ENCODE data around the genes CFAP276, CELSR2 and SORT1.

DNA sequence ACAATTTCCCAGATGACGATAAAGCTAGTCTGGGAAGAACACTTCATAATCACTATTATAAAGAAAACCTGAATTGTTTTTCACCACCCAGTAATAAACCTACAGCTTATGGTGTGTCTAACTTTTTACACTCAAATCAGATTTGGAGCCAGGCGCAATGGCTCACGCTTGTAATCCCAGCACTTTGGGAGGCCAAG is 945 bp downstream of the CLCC1 start:
- PRO-cap = no peak
CAGE:
- cytosol, long polyA minus RNA = no peak
- cytosol, long polyA plus RNA = no peak
- long polyA plus RNA = no peak
- nucleus, long polyA minus RNA = no peak
- nucleus, long polyA plus RNA = no peak

DNA sequence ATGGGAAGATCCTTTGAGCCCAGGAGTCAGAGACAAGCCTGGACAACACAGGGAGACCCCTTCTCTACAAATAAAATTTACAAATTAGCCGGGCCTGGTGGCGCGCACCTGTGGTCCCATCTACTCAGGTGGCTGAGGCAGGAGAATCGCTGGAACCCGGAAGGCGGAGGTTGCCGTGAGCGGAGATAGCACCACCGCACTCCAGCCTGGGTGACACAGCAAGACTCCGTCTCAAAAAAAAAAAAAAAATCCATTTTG is 717 bp downstream of the CLCC1 start:
- PRO-cap = no peak
CAGE:
- cytosol, long polyA minus RNA = no peak
- cytosol, long polyA plus RNA = no peak
- long polyA plus RNA = no peak
- nucleus, long polyA minus RNA = no peak
- nucleus, long polyA plus RNA = no peak

- PRO-cap = bidirectional peak, plus-strand start at chr1:109041245, minus-strand start at chr1:109041117
CAGE:
- cytosol, long polyA minus RNA = no peak
- cytosol, long polyA plus RNA = no peak
- long polyA plus RNA = no peak
- nucleus, long polyA minus RNA = no peak
- nucleus, long polyA plus RNA = no peak
Measured at GRCh38 chr1:109040913-109041759, 766 bp downstream of the WDR47 start.

DNA sequence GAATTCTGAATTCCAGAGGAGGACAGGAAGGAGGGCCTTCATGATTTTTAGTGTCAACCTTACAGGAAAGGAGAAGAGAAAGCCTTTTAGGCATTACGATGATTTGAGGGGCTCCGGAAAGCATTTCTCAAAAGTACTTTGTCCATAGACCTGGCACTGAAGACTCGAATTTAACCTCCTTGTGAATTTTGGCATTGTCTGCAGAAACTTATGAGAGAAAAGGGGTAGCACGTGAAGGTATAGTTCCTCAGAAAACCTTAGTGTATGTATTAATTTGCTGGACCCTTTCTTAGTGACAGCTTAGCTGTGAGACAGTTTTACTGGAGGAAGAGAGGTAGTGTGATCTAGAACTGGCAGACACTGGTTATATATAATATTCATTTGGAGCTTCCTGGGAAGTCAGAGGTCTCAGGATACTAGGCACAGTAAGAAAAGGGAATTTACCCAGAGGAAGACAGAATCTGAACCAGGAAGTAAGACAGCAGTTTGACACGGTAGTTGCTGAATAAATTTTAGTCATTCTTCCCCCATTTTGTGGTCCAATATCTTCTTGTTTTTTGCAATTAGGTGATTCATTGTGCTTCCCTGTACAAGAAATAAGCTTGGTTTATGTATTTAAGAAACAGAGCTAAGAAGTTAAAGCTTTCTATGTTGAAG is 1.1 kb downstream of the TMEM167B start:
- PRO-cap = no peak
CAGE:
- cytosol, long polyA minus RNA = no peak
- cytosol, long polyA plus RNA = no peak
- long polyA plus RNA = no peak
- nucleus, long polyA minus RNA = no peak
- nucleus, long polyA plus RNA = no peak

- PRO-cap = bidirectional peak, plus-strand start at chr1:109112902, minus-strand start at chr1:109112747
CAGE:
- cytosol, long polyA minus RNA = no peak
- cytosol, long polyA plus RNA = no peak
- long polyA plus RNA = no peak
- nucleus, long polyA minus RNA = no peak
- nucleus, long polyA plus RNA = no peak
Measured at GRCh38 chr1:109112490-109113099, at the start of gene CFAP276. TSS of gene CFAP276 (minus strand) at chr1:109112747.

DNA sequence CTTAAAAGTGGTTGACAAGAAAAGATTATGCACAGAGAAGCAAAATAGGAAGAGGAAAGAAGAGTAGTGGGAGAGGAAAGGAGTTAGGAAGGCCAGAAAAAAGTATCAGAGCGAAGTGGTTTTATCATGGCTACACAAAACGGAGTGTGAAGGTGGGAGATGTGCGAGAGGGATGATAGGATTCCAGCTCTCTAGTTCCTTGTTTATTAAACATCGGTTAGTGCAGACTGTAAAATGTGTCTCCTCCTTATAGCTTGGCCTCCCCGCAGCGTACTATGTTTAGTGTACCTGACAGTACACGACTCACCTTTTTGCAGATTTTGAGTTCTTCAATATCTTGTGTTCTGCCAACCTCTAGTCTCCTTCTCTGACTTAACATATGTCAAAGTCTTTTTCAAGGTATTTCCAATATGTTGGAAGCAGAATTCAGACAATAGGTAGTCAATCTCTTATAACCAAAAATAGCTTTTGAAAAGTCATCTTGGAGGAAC is 791 bp downstream of the ELAPOR1 start:
- PRO-cap = no peak
CAGE:
- cytosol, long polyA minus RNA = no peak
- cytosol, long polyA plus RNA = no peak
- long polyA plus RNA = no peak
- nucleus, long polyA minus RNA = no peak
- nucleus, long polyA plus RNA = no peak

DNA sequence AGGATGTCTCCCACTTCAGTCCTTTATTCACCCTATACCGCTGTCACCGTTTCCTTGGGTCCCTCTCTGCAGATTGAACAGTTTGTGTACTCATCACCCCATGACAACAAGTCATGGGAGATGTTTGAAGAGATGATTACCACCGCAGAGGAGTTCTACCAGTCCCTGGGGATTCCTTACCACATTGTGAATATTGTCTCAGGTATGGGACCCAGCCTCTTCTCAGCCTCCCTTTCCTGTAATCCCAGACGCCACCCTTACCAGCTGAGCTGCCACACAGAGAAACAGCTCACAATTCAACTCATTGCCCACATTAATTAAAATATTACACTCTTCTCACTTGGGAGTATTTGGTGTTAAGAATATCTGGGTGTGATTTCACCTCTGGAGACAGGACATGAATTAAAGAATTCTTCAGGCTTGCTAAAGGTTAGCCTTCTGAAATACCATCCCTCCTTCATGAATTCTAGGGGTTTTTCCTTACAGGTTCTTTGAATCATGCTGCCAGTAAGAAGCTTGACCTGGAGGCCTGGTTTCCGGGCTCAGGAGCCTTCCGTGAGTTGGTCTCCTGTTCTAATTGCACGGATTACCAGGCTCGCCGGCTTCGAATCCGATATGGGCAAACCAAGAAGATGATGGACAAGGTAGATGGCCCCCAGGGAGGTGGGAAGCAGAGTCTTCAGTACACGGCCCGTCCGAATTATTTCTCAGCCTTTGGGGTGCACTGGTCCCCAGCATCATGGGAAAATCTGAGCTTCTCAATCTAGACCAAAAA is 13.2 kb upstream of the CELSR2 start:
- PRO-cap = no peak
CAGE:
- cytosol, long polyA minus RNA = no peak
- cytosol, long polyA plus RNA = no peak
- long polyA plus RNA = no peak
- nucleus, long polyA minus RNA = no peak
- nucleus, long polyA plus RNA = no peak

DNA sequence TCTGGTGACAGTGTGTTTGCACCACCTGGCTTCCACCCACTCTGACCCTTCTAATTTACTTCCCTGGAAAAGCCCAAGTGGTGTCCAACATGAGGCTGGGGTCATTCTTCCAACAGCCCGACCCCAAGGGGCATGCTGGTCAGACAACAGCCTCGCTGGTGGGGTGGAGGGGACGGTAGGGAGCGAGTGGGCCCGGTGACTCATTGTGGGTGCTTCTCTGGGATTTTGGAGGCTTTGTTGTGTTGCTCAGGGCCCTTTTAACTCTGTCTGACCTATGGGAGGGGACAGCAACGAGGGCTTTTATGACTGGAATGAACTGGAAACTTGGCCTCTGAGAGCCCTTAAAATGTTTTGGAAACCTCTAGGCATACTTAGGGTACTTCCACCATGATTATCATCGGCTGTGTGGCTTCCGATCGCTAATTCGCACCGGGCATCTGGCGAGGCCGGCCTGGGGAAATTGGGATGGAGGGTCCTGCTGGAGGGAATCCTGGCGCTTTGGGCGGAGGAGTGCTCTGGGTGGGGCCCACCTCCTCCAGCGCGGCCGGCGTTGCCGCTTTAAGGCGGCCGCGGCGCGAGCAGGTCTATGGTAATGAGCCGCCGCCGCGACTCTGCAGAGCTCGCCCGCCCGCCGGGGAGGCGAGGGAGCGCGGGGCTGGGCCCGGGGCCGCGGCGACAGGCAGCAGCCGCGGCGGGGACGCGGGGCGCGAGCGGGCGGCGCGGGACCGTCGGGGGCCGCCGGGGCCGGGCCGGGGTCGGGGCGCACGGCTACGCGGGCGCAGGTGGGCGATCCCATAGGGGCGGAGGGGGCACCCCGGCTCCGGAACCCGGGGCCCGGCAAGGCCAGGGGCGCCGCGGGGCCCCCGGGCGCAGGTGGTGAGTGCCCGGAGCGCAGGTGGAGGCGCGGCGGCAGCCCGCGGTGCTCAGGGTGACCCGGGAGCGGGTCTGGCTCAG is at the start of gene CELSR2:
Gene CELSR2, plus strand, starts transcription at position 614 of the 954 bp plus-strand sequence.
- PRO-cap = unidirectional peak, plus-strand start at position 616 of the sequence
CAGE:
- cytosol, long polyA minus RNA = no peak
- cytosol, long polyA plus RNA = no peak
- long polyA plus RNA = no peak
- nucleus, long polyA minus RNA = no peak
- nucleus, long polyA plus RNA = no peak

GRCh38 chr1:109274368-109275404 is 8.3 kb downstream of the PSRC1 start:
- PRO-cap = no peak
CAGE:
- cytosol, long polyA minus RNA = no peak
- cytosol, long polyA plus RNA = no peak
- long polyA plus RNA = no peak
- nucleus, long polyA minus RNA = no peak
- nucleus, long polyA plus RNA = no peak

DNA sequence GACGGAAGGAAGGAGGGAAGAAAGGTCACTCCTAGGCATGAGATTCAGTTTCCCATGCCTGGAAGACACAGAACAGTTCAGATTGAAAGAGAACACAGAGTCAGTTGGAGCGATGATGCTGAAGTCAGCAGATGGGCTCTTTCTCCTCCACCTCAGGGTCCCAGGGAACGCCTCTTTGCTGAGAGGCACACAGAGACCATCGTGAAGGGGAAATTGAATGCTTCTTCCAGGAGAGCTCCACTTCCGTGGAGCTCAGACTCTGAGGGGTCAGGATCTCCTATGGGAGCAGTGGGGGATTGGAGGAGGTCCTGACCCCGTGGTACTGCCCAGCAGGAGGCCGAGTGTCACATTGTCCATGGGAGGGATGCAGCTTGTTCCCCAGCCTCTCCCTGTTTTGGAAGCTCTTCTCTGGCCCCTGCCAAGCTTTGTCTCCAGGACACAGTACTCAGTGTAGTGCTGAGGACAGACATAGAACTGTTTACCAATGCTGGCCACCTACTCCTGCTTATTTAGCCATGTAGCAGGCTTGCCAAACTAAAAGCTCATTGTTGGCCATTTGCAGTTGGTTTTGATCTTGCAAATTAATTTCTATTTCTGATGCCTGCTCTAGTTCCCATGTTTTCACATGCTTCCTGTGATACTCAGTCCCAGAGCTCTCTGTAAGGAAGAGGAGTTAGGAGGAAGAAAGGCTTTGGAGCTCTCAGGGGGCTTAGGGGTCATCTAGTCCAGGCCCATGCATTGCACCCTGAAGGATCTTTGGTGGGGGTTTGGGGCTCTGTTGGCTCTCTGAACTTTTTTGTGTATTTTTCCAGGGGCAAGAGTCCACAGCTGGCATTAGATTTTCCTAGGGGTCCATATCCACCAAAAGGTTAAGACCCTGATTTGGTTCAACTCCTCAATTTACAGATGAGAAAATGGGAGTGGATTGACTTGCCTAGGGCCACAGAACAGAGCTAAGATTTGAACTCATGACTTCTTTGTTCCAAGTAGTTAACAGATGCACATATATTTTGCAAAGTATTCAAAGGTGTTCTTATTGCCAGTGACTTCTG is 2.2 kb downstream of the MYBPHL start:
- PRO-cap = no peak
CAGE:
- cytosol, long polyA minus RNA = no peak
- cytosol, long polyA plus RNA = no peak
- long polyA plus RNA = no peak
- nucleus, long polyA minus RNA = no peak
- nucleus, long polyA plus RNA = no peak

DNA sequence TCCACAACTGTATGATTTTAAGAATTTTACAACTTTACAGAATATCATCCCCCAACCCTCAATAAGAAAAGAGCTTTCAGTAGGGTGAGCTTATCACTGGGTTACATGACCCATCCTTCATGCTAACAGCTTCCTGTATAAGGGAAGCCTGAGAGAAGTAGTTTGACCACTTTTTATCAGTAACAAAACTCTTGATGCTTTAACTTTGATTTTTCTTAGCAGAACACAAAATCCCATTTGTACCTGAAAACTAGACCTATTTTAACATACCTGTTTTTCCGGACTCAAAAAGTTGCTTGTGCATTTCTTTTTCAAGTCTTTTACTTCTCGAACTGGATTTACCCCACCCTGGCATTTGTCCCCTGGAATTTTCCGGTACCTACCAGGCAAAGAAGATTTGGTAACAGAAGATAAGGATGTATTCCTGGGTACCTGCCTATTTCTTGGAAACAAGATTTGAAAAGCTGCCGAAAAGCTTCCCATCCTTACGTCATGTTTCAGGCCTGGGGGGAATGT is 9.8 kb upstream of the MYBPHL start:
- PRO-cap = no peak
CAGE:
- cytosol, long polyA minus RNA = start-site peak on the minus strand centred at position 321 of the sequence, 61 bp wide, 18 reads
- cytosol, long polyA plus RNA = no peak
- long polyA plus RNA = no peak
- nucleus, long polyA minus RNA = no peak
- nucleus, long polyA plus RNA = no peak

GRCh38 chr1:109377276-109377908 is 20.3 kb downstream of the SORT1 start:
- PRO-cap = no peak
CAGE:
- cytosol, long polyA minus RNA = no peak
- cytosol, long polyA plus RNA = no peak
- long polyA plus RNA = no peak
- nucleus, long polyA minus RNA = no peak
- nucleus, long polyA plus RNA = no peak

- PRO-cap = bidirectional peak, plus-strand start at chr1:109398175, minus-strand start at chr1:109397903
CAGE:
- cytosol, long polyA minus RNA = no peak
- cytosol, long polyA plus RNA = no peak
- long polyA plus RNA = no peak
- nucleus, long polyA minus RNA = start-site peak on the minus strand at chr1:109397893-109397963, 40 reads
- nucleus, long polyA plus RNA = no peak
Measured at GRCh38 chr1:109397524-109398407, at the start of gene SORT1. TSS of gene SORT1 (minus strand) at chr1:109397918.

DNA sequence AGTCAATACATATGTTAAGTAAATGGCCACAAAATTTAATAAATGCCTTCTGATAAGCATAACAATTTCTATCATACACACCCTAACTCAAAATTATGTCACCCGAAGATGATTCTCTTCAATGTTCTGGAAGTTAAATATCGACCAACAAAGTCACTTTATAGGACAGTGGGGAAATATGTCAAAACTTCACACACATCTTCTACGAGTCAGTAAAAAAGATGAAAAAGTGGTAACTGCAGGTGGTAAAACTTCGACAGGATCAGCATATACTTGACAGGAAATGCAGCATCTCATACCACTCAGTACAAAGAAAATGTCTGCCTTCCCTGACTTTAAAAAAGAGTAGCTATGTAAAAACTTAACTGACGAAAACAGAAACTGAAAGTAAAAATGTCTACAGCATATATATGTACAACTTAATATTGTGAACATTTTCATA is 982 bp downstream of the PSMA5 start:
- PRO-cap = no peak
CAGE:
- cytosol, long polyA minus RNA = no peak
- cytosol, long polyA plus RNA = no peak
- long polyA plus RNA = no peak
- nucleus, long polyA minus RNA = no peak
- nucleus, long polyA plus RNA = no peak

- PRO-cap = no peak
CAGE:
- cytosol, long polyA minus RNA = no peak
- cytosol, long polyA plus RNA = no peak
- long polyA plus RNA = no peak
- nucleus, long polyA minus RNA = no peak
- nucleus, long polyA plus RNA = no peak
Measured at GRCh38 chr1:109467729-109468043, 1.3 kb downstream of the SYPL2 start.

DNA sequence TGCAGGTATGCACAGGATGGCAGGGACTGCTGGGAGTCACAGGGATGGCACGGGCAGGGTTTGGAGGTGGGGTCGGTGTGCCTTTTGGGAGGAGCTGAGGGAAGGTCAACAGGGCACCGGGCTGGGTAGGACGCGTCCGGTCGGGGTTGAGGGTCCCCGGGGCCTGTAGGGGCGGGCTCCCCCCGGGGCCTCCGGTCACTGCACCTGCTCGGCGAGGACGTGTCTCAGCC is 396 bp downstream of the AMIGO1 start:
- PRO-cap = no peak
CAGE:
- cytosol, long polyA minus RNA = no peak
- cytosol, long polyA plus RNA = no peak
- long polyA plus RNA = no peak
- nucleus, long polyA minus RNA = no peak
- nucleus, long polyA plus RNA = no peak

- PRO-cap = no peak
CAGE:
- cytosol, long polyA minus RNA = no peak
- cytosol, long polyA plus RNA = no peak
- long polyA plus RNA = no peak
- nucleus, long polyA minus RNA = no peak
- nucleus, long polyA plus RNA = no peak
Measured at GRCh38 chr1:109602200-109602556, 17.2 kb downstream of the GNAT2 start.

DNA sequence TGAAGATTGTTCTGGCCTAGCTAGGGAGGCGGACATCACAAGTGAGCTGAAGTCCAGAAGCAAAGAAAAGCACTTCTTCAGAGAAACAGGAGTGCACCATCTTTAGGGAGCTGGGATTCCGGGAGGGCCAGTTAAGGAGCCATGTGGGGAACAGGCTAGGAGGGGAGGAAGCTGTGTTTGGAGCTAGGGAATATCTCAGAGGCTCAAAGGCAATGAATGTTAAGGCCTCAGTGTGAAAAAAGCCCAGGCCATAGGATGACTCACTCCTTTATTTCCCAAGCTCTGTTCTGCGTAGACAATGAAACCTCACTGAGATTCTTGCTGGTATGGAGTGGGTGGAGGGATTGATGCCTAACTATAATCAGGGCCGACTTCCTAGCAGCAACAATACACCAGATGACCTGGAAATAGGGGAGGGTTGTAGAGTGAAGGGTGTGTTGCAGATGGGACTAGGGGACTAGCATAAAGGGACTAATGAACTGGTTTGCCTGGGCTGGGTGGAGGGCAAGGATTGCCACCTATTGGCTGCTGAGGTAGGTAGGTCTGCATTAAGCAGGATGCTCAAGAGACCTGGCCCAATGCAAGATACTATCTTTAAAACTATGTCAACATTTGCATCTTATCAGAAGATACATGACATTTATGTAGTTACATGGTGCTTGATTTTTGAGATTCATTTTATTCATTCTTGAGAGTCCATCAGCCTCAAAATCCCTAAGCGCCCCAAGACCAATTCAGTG is 2.0 kb downstream of the GNAT2 start:
- PRO-cap = bidirectional peak, plus-strand start at position 358 of the sequence, minus-strand start at position 214 of the sequence
CAGE:
- cytosol, long polyA minus RNA = no peak
- cytosol, long polyA plus RNA = no peak
- long polyA plus RNA = no peak
- nucleus, long polyA minus RNA = no peak
- nucleus, long polyA plus RNA = no peak

DNA sequence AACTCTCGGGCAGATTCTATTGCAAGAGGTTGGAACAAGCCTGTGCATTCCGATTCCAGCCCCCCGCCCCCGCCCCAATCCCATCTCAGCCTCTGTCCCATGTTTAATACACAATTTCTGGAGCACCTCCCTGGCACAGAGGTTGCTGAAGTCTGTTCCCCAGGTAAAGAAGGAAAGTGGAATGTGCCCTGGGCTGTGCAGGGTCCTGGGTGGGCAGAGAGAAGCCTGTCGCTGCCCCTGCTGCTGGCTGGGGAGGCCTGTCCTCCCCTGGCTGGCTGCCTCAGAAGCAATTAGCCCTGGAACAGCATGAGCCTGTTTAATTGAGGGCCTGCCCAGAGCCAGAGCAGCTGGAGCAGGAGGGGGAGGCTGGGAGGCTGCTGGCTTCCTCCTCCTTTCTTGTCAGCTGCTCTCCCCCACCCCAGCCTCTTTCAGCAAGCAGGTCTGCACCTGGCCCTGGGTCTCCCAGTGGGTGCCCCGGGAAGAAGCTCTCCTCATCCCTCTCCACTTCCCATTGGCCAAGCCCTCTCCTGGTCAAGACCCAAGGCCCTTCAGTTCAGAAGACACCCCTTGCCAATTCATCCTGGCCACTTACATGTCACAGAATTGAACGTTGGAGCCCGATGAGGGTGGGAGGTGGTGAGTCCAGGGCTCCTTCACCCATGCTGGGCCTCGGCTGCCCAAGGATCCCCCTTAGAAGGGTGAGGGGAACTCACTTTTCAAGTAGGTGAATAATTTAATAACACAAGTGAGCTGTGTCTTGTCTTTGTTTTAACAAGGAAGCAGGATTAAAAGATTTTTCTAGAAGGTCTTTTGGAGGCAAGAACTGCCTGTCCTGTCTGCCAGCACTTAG is 13.1 kb downstream of the AMPD2 start:
- PRO-cap = no peak
CAGE:
- cytosol, long polyA minus RNA = no peak
- cytosol, long polyA plus RNA = no peak
- long polyA plus RNA = no peak
- nucleus, long polyA minus RNA = no peak
- nucleus, long polyA plus RNA = no peak

DNA sequence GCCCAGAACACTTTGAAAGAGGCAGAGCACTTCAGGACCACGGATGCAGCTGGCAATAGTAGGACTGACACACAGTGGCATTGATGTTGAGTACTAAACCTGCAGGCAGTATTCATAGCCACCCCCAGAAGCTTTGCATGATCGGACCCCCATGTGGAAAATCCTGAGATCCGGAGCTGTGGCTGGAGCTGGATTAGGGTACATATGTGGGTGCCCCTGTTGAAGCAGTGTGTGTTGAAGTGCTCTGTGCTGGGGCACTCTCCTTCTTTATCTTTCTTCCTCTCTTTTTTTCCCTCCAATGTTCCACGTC is 3.5 kb downstream of the GSTM5 start:
- PRO-cap = no peak
CAGE:
- cytosol, long polyA minus RNA = no peak
- cytosol, long polyA plus RNA = no peak
- long polyA plus RNA = no peak
- nucleus, long polyA minus RNA = no peak
- nucleus, long polyA plus RNA = no peak

Data from endothelial cell of umbilical vein (primary cell).